ENCODE measurements around a stretch of chr10.

- PRO-cap: no peak
These were observed 72.2 kb downstream of the CHST15 start for GRCh38 chr10:124021091-124021724.

- PRO-cap: no peak
These were observed 21.4 kb downstream of the CHST15 start for GRCh38 chr10:124071829-124072642.

- PRO-cap: no peak
These were observed 8.7 kb downstream of the CHST15 start for GRCh38 chr10:124084664-124085048.

GRCh38 chr10:124151960-124152525 is 58.6 kb upstream of the CHST15 start:
- PRO-cap: unidirectional peak, plus-strand start at chr10:124152381

GRCh38 chr10:124172066-124172936 is 78.9 kb upstream of the CHST15 start:
- PRO-cap: no peak

- PRO-cap: no peak
These were observed 104.0 kb upstream of the CHST15 start for GRCh38 chr10:124197181-124198074.

DNA sequence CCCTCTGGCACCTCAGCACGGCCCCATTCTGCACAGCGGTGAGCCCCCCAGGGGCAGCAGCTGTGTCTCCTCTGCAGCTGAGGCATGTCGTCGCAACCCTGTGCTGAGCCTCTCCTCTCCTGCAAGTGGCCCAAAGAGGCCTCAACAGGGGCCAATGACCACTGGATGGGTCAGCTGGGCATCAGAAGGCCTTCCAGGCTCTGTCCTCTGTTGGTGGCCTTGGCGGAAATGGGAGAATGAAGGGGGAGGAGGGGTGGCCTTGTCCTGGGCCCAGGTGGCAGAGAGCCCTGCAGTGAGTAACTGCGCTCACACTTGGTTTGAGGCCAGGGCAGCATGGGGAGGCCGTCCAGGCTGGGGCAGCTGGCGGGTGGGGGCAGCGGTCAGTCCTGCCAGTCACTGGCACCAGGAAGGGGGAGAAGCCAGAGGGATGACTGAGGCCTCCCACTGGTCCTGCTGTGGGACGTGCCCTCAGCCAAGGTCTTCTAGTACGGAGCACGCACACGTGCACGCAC is 59.8 kb downstream of the LHPP start:
- PRO-cap: no peak

- PRO-cap: no peak
These were observed 128.2 kb downstream of the FAM53B start for GRCh38 chr10:124615946-124616486.

DNA sequence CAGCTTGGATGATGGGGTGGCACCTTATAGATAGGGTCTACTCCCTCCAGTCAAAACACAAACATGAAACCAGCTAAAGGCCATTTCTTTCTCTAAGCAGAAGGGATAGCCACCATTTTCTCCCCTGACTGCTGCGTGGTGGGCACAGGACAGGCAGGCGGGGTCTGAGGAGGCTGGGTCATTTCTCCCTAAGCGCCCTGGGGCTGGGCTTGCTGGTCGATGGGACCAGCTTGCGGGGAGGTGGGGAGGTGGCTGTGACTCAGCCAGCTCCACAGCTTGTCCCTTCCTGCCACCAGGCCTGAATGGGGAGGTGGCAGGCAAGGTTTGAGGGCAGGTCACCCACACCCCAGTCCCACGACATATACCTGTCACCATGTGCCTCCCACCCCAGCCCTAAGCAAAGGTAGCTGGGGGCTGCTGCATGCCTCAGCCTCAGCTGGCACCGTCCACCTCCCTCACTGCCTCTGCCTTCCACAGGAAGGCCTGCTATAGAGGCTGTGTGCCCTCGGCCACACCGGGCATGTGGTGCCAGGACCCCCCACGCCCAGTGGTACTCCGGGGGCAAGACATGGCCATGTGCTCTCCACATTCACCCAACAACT is 123.4 kb downstream of the FAM53B start:
- PRO-cap: no peak

- PRO-cap: no peak
These were observed 96.3 kb downstream of the FAM53B start for GRCh38 chr10:124647742-124648472.

- PRO-cap: unidirectional peak, minus-strand start at chr10:124696784
These were observed 47.5 kb downstream of the FAM53B start for GRCh38 chr10:124696672-124697156.

GRCh38 chr10:124722584-124723802 is 21.2 kb downstream of the FAM53B start:
- PRO-cap: unidirectional peak, plus-strand start at chr10:124723665

- PRO-cap: no peak
These were observed 49.0 kb upstream of the ZRANB1 start for GRCh38 chr10:124892898-124893293.

DNA sequence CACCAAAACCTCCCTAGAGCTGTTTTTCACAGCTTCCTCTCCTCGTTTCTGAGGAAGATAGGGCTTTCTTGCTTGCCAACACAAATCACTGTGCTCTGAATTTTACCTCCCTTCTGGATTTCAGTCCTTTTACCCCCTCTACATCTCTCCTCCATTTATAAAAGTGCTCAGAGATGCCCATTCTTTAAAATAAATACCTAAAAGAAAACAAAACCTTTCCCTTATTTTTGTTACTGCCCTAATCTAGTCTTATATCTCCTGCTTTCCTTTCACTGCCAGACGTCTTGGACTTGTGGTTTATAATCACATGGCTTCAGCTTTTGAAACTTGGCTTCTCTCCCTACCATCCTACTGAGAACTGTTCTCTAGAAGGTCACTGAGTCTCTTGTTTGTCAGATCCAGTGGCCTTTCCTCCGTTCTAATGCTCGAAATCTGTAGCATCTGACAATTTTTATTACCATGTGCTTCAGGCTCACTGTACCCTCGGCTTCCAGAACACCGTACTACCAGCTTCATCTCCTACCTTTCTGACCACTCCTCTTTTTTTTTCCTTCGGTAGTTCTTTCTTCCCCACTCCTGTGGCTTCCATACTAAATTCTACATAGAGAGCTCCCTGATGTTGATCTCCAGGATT is 30.3 kb upstream of the ZRANB1 start:
- PRO-cap: no peak

DNA sequence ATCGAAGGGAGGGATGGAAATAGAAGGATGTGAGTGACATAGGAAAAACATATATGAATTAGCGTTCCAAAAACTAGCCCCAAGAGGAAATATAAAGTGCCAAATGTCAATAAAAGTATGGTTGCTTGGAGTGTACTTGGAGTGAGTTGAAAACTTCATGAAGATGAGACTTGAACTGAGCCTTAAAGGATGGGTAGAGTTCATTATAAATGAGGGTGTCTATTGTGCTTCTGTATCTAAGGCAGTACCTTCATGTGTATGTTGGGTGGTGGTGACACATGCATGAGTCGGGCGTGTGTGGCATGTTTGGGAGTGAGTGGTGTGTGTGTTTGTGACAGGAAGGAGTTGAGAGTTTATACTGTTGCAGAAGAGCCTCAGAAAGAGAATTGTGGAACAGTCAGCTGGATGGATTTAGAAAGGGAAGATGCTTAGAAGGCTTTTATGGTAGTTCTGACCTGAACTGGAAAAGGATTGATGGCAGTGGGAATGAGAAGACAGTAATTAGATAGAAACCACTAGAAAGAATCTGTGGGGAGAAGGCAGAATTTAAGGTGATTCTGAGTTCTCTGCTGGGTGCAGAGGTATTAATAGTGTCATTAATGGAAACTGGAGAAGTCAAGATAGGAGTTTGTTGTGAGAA is 5.9 kb upstream of the ZRANB1 start:
- PRO-cap: no peak

DNA sequence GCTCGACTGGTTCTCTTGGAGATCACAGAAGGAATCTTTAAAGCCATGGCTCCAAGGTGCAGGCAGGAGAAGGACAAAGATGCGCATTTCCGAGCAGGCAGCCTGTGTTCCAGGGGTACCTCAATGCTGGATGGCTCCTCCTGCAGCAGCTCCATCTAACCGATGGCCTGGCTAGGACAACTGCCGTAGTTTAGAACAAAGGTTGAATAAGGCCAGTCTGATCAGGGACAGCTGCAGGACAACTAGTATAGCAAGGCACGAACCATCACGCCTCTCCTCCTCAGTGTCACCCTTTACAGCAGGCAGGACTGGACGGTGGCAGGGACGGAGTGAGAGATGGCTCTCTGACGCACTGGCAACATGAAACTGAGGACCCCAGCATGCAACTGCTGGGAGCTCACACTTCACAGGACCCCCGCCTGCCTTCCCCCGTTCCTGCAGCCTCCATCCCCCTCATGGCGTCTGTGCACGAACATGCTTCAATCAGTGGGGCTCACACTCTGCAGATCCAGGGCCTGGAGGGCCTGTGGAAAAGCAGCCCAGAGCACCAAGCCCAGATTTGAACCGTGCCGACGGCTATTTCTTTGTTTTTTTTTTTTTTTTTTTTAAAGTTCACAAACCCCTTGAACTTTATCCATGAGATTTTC is 32.3 kb downstream of the CTBP2 start:
- PRO-cap: no peak

GRCh38 chr10:125016328-125017462 is 11.2 kb downstream of the CTBP2 start:
- PRO-cap: unidirectional peak, minus-strand start at chr10:125017055

DNA sequence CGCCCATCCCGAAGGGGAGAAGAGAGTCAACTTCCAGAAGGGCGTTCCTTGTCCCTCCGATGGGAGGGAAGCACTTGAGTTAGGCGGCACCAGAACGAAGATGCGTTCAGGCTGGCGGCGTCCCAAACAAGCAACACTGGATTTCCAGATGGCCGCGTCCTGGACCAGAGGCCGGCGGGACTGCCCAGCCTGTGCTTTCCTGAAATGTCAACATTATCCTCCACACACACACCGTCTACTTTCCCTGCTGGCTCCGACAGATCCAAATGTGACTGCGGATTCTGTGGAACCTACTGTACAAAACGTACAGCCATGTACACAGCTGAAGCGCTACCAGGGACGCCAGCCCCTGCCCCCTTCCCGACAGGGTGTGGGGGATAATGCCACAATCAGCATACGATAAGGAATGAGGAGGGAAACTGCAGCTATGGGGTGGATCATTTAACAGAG is 4.0 kb downstream of the CTBP2 start:
- PRO-cap: no peak

DNA sequence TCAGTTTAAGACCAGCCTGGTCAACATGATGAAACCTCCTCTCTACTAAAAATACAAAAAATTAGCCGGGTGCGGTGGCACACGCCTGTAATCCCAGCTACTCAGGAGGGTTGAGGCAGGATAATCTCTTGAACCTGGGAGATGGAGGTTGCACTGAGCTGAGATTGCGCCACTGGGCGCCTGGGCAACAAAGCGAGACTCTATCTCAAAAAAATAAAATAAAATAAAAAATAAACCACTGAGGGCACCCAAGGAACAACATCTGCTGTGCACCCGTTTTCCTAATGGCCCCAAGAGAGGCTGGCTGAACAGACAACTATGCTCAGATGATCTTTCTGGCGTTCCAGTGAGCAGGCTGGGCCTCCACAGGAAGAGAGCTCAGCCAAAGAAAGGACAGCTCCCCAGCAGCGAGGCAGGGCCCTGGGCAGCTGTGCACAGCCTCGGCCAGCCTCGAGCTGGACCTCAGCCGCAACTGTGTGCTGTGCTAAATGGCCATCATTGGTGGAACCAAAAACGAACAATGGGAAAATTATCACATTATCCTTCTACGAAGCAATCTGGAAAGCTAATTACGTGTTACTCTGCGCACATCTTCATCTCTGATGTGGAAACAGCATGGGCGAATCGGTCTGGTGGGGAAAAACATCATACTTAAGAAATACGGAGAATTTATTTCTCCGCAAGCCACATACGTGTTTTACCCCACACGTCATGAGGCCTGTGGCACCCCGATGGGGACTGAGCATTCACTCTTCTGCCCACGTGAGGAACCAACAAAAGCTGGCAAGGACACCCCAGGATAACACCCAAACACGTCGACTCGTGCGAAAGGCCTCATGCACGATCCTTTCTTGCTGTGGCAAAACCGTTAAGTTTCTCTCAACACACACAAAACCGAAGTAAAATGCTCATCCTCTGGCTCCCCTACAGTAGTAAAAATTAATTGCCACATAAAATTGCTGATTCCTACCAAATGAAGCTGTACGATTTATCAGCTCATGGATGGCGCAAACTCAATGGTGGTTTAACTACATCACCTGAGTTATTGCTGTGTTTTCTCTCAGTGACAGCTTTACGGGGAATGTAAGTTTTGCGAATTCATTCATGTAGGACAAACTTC is 35.1 kb upstream of the CTBP2 start:
- PRO-cap: no peak

DNA sequence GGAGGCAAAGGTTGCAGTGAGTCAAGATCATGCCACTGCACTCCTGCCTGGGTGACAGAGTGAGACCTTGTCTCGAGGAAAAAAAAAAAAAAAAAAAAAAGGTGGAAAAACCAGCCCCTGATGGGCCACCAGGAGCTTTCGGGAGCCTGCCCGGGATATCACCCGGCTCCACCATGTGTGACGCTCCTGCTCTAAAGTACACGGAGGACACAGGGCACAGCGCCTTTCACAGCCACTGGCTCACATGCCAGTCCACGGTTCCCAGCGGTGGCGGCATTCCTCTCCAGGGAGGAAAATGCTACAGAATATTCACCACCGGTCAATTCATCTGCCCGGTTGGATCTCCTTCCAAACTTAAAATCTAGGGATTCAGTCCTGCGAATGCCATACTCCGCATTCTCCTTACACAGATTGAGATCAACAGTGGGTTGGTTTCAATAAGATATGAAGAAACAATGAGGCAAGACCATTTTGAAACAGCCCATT is 51.2 kb upstream of the CTBP2 start:
- PRO-cap: no peak

All from bile duct (tissue), 1 donor.